Hematopoietic multipotent progenitor cell (in vitro differentiated cells): ENCODE results near the genes TLE6 and DOHH.

DNA sequence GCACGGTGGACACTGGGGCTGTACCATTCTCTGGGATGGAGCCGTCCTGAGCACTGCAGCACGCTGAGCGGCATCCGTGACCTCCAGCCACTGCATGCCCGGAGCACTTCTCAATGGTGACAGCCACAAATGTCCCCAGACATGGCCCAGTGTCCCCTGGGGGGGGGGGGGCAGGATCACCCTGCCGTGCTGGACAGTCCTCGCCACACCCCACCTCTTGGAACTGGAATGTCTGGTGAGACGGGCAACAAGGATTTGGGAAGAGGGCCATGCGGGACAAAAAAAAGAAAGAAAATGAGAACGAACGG lies 37.3 kb downstream of the GNG7 start:
- CAGE, long polyA plus RNA, result no peak

- CAGE, long polyA plus RNA, result no peak
Observed at GRCh38 chr19:2700616-2701039, 1.9 kb downstream of the GNG7 start.

DNA sequence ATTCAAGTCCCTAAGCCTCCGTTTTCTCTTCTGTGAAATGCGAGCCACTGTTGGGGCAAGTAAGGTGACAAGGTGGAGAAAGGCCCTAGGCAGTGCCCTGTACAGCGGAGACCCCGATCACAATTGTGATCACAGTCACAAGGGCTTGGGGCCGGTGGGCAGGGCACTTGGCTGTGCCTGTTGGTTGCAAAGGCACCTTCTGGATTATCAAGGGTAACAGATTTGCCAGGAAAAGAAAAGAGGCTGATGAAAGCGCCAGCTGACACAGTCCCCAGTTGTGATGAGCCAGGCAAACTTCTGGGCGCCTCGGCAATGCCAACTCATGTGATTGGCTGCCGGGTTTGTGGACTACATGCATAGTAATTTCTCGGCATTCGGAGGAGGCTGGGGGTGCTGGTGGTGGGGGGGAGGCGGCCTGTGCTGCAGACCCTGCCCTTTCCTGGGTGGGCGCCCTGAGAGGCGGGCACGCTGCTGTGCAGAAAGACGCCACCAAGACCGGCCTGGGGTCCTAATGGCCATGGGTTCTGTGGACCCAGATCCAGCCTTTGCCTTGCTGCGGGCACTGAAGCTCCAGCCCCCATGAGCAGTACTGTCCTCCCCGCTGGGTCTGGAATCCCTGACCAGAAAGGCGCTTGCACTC lies 1.3 kb downstream of the DIRAS1 start:
- CAGE, long polyA plus RNA, result no peak

DNA sequence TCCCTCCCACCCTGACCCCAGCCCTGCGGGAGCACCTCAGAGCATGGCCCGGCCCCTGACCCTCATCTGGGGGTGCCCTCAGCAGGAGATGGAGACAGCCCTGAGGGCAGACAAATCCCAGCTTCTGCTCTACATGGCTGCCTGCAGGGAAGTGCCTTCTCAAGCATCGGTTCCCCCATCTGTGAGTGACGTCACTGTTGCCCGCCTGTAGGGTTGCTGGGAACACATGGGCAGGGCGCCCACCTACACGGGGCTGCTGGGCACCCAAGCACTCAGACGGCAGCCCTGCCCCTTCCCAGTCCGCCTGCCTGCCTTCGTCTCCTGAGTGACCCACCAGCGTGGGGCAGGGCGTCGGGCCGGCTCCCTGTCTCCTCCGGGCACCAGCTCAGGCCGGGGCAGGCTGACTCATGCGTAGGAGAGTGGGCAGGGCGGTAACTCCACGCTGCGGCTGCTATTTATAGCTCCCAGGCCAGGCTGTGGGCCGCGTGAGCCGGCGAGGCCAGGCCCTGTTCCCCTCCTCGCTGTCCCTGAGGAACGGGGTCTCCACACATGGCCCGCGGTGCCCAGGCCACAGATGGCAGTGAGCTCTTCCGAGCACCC lies 1.8 kb upstream of the DIRAS1 start:
- CAGE, long polyA plus RNA, result no peak

DNA sequence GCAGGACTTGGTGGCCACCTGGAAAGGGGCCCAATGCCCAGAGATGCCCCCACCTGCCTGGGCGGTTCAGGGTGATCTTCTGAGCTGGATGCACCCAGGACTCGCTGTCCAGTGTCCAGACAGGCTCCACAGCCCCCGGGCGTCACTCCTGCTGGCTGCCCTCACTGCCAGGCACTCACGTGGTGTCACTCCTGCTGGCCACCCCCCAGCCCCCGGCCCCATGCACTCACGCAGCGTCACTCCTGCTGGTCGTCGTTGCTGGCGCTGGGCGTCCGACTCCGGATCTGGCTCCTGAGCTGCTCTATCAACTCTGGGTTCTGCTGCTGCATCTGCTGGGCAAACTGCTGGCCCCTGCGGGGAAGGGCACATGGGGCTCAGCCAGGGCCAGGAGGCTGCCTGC lies 17.3 kb upstream of the SLC39A3 start:
- CAGE, long polyA plus RNA, result no peak

DNA sequence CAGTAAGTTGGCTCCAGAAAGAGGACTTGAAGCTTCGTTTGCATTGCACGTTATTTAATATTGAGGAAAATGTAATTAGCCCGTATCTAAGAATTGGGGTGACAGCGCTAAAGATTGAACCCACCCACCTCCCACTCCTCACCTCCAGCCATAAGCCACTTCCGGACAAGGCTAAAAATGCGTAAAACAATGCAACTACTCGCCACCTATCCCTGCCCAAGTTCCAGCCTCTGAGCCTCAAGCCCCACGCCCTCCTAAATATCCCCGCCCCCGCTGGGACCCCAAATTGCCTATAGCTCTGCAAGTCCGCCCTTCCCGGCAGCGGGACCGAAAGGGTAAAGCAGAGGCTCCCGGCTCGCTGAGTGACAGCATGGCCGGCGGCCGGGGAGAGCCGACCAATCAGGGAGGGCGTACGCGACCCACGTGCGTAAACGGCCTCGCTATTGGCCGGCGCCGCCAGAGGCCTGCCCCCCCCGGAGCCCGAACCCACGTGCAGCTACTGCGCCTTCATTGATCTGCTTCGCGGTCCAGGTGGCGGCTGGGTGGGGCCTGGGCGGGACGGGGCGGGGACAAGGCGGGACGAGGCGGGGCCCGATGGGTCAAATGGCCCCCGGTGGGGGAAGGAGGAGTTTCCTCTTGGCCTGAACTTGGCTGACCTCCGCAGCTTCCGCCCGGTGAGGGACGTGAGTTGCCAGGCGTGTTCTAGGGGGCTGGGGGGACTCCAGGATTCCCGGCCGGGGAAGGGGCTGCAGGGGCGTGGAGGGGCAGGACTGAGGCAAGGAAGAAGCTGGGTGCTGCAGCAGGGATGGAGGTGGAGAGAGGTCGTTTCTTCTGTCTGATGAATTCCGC lies at the start of gene TLE6:
TLE6 (plus strand) TSS at position 628 of the 849 bp plus-strand sequence.
- CAGE, long polyA plus RNA, result no peak

DNA sequence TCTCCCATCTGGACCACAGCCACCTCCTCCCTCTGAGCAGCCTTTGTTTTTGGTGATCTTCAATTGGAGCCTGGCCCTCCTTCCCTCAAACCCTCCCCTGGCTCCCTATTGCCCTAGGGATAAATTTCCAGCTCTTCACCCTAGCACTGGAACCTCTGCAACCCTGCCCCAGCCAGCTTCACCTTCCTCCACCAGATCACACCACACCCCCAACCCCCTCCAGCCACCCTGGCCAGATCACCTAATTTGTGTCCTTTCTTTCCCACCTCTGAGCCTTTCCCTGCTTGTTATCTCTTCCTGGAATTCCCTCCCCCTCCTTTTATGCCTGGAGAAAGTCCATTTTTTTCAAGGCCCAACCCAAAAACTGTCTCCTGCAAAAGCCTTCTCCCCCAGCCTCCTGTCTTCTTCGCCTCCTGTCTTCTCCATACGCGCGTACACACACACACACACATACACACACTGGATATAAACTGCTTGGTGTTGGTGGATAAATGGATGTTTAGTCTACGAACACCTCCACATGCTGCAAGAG lies 5.2 kb upstream of the TLE2 start:
- CAGE, long polyA plus RNA, result no peak

GRCh38 chr19:3080150-3080826 lies 13.9 kb upstream of the GNA11 start:
- CAGE, long polyA plus RNA, result no peak

GRCh38 chr19:3141766-3142766 lies 6.2 kb downstream of the GNA15 start:
- CAGE, long polyA plus RNA, result no peak

GRCh38 chr19:3154816-3155525 lies 19.1 kb downstream of the GNA15 start:
- CAGE, long polyA plus RNA, result no peak

GRCh38 chr19:3175891-3176601 lies 2.5 kb upstream of the S1PR4 start:
- CAGE, long polyA plus RNA, result no peak

GRCh38 chr19:3188659-3189489 lies 3.1 kb downstream of the NCLN start:
- CAGE, long polyA plus RNA, result no peak

- CAGE, long polyA plus RNA, result no peak
Observed at GRCh38 chr19:3276488-3276846, 52.0 kb downstream of the CELF5 start.

DNA sequence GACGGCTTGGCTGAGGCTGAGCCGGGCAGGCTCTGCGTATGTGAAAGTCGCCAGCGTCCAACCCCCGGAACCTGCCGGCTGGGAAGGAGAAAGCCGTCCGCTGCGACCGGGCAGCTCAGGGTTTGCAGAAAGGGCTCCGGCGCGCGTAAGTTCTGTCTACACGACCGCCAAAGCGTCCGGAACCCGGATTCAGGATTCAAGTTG lies 731 bp downstream of the SMIM44 start:
- CAGE, long polyA plus RNA, result no peak

GRCh38 chr19:3499910-3501255 lies at the start of gene DOHH:
Gene DOHH, minus strand, starts transcription at chr19:3500674.
- CAGE, long polyA plus RNA, result no peak

GRCh38 chr19:3506556-3507332 lies 633 bp downstream of the FZR1 start:
- CAGE, long polyA plus RNA, result no peak

DNA sequence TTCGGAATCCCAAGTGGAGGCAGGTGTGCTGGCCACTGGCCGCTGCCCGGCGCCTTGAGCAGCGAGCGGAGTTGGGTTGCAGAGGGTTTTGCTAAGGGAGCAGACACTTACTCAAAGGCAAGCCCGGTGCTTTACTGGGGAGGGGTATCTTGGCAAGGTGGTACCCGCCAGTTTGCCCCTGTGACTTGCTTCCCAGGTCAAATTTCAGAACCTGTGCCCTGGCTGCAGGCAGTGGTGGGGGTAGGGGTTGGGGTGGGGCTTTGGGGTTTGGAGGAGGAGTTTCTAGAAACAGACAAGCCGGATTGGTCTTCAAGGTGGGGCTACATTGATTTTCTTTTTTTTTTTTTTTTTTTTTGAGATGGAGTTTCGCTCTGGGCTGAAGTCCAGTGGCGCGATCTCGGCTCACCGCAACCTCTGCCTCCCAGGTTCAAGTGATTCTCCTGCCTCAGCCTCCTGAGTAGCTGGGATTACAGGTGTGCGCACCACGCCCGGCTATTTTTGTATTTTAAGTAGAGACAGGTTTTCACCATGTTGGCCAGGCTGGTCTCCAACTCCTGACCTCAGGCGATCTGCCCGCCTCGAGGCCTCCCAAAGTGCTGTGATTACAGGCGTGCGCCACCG lies 1.9 kb downstream of the FZR1 start:
- CAGE, long polyA plus RNA, result no peak

GRCh38 chr19:3523914-3525252 lies 14.6 kb upstream of the TEKTIP1 start:
- CAGE, long polyA plus RNA, result no peak

DNA sequence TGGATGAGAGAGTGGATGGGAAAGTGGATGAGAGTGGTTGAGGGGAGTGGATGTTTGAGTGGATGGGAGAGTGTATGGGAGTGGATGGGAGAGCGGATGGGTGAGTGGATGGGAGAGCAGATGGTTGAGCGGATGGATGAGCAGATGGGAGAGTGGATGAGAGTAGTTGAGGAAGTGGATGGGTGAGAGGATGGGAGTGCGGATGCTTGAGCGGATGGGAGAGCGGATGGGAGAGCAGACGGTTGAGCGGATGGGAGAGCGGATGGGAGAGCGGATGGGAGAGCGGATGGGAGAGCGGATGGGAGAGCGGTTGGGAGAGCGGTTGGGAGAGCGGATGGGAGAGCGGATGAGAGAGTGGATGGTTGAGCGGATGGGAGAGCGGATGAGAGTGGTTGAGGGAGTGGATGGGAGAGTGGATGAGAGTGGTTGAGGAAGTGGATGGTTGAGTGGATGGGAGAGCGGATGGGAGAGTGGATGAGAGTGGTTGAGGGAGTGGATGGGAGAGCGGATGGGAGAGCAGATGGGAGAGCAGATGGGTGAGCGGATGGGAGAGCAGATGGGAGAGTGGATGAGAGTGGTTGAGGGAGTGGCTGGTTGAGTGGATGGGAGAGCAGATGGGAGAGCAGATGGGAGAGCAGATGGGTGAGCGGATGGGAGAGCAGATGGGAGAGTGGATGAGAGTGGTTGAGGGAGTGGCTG lies 10.0 kb upstream of the TEKTIP1 start:
- CAGE, long polyA plus RNA, result no peak

DNA sequence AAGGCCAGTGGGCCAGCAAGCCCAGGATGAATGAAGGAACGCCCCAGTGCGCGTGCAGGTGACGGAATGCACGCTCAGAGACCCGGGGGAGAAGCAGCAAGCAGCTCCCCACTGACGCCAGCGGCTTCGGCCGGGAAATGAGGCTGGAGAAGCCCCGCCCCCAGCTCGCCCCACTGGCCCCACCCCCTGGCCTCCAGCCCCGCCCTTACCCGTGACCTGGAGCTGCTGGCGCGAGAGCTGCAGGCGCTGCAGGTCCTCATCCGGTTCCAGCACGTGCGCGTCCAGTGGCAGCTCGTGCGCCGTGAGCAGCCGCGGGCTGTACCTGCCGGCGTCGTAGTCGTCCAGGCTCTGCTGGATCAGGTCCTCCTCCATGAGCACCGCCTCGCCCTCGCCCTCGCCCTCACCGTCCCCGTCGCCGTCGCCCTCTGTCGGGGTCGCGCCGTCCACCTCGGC lies 6.2 kb upstream of the TBXA2R start:
- CAGE, long polyA plus RNA, result no peak